ENCODE results near the genes USP9X and MAOB.

DNA sequence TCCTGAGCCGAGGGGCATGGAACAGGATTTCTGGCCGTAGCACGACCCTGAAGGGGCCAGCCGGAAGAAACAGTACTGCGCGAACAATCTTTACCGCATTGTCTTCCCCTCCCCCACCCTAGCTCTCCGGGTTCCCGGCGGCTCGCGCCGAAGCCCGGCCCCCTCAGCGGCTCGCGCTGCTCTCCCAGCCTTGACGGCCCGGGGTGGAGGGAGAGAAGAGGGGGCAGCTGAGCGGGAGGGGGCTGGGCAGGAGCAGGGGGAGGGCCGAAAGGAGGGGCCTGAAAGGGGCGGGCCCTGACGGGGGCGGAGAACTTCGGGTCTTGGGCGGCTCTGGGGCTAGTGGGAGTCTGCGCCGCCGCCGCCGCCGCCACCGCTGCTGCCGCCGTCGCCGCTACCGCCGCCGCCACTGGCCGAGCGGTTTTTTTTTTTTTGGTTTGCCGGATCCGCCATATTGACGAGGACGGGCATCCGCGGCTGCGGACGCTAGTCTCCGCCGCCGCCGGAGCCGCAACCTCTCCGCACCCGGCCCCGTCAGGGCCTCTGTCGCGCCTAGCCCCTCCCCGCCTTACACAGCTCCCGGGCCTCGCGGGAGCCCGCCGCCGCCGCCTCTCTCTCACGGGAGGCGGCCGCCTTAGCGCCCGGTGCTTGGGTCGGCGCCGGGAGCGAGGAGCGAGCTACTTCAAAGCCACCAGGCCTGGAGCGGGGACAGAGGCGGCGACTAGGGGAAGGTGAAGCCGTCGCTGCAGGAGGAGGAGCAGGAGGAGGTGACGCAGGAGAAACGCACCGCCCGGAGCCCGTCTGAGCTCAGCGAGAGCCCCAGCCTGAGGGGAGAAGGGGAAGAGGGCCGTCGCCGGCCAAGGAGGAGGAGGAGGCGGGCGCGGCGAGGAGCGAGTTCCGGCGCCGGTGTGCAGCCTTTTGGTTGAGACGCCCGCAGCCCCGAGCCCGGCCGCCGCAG, at the start of gene USP9X:
TSS of gene USP9X (plus strand) at position 433 of the 955 bp plus-strand sequence.
- PRO-cap = bidirectional peak, plus-strand start at position 339 of the sequence, minus-strand start at position 184 of the sequence; bidirectional peak, plus-strand start at position 632 of the sequence, minus-strand start at position 542 of the sequence
- RRBS = under 1% methylated on average over 57 of the region's 106 CpGs

GRCh38 chrX:41189044-41189645, 103.9 kb downstream of the USP9X start:
- PRO-cap = no peak
- RRBS = no CpG with 5 or more reads among the region's 1 CpG

DNA sequence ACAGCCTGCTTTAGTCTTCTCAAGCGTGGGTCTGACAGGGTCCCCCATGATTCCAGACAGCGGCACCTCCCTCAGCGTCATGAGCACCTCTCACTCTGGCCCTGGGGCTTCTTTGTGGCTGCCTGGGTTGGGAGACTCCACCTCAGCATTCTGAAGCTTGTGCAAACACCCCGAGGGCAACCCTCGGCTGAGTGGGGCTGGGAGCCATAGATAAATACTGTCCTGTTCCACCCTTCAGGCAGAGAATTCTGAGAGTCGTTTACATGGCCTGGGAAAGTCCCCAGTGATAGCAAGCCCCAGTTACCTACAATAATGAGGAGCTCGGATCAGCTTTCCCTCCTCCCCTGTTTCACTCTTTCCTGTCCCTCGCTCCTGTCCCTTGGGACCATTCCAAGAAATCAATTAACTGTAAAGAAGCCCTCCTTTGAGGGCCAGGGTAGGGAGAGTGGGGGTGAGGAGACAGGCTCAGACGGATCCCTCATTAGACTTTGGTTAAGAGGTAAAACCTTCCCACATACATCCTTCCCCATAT, 31.6 kb upstream of the DDX3X start:
- PRO-cap = no peak
- RRBS = no CpG with 5 or more reads among the region's 9 CpGs

GRCh38 chrX:41343913-41344482, 10.0 kb downstream of the DDX3X start:
- PRO-cap = no peak
- RRBS = no CpG with 5 or more reads among the region's 12 CpGs

DNA sequence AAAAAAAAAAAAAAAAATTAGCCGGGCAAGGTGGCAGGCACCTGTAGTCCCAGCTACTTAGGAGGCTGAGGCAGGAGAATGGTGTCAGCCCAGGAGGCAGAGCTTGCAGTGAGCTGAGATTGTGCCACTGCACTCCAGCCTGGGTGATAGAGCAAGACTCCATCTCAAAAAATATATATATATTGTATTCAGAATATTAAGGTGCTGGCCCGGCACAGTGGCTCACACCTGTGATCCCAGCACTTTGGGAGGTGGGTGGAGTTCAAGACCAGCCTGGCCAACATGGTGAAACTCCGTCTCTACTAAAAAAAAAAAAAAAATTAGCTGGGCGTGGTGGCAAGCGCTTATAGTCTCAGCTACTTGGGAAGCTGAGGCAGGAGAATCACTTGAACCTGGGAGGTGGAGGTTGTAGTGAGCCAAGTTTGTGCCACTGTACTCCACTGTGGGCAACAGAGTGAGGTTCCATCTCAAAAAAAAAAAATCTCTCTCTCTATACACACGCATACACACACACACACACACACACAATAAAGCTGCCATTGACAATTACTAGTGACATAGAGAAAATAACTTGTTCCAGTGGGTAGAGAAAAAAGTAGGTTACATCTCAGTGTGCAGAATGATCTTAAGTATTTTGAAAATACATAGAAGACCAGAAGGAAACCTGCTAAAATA, 19.5 kb downstream of the DDX3X start:
- PRO-cap = unidirectional peak, plus-strand start at position 229 of the sequence
- RRBS = no CpG with 5 or more reads among the region's 6 CpGs

DNA sequence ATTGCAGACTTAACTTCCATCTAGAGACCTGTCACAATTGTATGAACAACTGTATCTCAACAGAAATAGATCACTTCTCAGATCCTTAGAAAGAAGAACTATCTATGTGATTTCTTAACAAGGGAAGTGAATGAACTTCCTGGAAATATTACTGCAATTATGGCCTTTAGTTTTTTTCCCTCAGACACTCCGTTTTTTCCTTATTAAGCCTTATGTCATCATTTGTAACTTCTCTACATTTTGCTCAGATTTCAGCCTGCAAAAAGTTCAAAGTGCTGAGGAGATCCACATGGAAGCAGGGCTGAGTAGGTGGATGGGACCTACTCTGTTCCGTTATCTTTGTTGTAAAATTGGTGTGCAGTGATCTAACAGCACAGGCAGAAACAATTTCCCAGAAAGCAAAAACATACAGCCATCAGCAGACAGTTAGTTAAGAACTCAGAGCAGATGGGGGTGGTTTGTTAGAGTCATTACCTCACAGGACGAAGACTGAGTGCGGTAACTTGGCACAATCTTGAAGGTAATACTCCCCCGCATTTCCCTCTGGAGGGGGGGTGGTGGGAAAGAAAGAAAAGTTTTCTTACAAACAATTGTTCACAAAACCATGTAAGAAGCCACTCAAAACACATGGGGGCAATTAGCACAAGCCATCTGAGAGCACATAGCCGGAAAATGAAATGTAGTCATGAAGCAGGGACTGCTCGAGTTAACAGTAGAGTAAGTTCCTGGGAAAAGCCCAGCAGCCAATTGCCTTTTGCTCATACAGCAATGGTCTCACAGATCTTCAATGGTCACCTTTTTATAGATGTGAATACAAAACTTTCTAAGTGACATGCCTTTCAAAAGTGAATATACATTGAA, 112.4 kb downstream of the NYX start:
- PRO-cap = no peak
- RRBS = no CpG with 5 or more reads among the region's 7 CpGs

DNA sequence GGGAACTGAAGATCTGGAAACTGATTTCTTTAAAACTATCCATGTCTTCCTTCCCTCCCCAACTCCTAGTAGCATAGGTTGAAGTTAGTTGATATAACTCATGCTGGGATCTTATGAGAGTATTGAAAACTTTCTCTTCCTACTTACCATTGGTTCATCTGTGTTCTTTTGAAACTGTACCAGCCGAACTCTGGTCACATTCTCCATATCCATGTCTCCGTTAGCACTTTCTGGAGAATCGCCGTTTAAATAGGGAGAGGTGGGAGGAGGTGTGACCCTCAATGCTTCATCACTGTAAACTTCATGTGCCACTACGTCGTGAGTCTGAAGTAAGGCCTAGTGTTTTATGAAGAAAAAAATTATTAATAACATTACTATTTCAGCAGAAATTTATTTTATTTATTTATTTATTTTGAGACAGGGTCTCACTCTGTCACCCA, 110.6 kb upstream of the GPR34 start:
- PRO-cap = no peak
- RRBS = no CpG with 5 or more reads among the region's 6 CpGs

GRCh38 chrX:41822780-41823596, 99.0 kb downstream of the GPR82 start:
- PRO-cap = no peak
- RRBS = no CpG with 5 or more reads among the region's 5 CpGs

DNA sequence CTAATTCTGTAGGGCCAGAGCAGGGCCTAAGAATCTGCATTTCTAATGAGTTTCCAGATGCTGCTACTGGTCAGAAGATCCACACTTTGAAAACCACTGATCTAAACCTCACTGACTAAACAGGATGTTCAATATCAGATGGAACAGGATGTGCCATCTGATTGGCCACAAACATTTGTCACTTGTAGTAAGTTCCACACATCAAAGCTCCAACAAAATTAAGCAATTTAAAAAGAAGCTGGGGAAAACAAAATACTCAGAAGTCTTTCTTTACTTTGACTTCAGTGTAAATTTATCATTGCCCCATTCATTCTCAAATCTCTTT, 14.3 kb downstream of the CASK start:
- PRO-cap = no peak

DNA sequence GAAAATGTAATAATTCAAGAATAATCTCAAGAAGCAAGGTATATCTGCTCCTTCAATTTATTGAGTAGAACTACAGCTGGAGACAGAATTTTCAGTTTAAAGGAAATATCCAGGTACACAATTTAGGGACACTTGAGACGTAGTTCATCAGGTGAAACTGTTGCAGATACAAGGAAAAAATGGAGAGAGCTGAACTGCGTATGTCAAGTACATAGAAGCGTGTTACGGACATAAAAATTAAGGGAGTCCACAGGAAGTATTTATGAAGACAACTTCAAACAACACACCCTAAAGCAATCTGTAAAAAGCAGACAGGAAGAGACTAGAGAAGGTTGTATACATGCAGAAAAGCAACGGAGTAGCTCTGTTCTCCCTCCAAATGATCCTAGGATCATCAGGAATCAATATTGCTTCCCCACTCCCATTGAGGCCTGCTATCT, 5.9 kb downstream of the CASK start:
- PRO-cap = no peak
- RRBS = no CpG with 5 or more reads among the region's 5 CpGs

DNA sequence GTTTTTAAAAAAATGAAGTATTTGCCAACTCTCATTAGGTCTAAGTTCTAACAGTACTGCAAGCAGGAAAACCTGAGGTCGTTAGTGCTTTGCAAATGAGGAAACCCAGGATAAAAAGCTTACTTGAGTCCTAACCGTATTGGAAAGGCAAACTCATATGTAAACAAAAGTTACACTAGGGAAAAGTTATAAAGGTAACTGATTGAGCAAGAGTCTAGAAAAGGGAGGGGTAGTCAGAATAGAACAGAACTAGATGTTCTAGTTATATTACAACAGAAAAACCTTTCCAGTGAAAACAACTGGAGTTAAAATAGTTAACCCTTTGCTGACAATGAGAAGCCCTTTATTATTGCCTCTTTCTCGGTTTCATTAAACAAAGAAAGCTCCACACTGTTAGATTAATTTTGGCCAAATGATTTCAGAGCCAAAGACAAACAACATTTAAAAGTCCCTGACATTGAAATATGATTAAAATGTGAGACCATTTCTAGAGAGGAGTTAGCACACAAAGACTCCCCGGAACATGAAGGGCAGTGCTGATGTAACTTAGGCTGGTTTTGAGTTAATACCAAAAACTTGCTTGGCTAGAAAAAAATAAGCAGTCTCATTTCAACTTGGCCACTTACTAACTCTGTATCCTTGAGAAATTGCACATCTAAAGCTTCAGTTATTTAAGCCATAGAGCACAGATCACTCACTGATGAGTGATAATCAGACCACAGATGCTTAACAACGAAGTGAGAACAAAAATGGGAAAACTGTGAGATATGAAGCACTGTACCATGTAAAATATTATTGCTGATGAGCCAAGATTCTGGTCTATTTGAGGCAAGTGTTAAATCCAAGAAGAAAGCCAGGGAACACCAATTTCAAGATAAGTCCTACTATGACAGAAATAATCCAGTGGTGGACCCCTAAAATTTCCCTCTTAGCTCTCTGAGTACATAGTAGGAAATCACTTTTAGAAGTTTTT, 66.1 kb upstream of the MAOA start:
- PRO-cap = bidirectional peak, plus-strand start at position 275 of the sequence, minus-strand start at position 86 of the sequence; bidirectional peak, plus-strand start at position 686 of the sequence, minus-strand start at position 559 of the sequence
- RRBS = no CpG with 5 or more reads among the region's 5 CpGs

DNA sequence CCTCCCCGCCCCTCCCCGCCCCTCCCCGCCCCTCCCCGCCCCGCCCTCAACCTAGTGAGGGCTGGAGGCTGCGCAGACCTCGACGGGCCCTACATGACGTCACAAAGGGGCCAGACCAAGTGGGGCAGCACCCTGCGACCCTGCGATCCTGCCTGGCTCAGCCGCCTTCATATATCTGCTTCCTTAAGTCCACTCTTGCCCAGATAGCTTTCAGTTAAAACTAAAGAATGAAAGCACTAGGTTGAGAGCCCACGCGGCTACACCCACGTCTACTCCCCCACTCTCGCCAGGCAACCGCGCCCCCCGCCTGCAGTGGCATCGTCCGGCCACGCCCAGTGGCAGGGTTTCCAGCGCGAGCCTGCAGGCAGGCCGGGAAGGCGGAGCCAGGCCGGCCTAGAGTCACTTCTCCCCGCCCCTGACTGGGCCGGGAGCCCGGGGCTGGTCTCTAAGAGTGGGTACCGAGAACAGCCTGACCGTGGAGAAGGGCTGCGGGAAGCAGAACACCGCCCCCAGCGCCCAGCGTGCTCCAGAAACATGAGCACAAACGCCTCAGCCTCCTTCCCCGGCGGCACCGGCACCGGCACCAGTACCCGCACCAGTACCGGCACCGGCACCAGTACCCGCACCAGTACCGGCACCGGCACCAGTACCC, 1.4 kb upstream of the MAOA start:
- PRO-cap = bidirectional peak, plus-strand start at position 402 of the sequence, minus-strand start at position 337 of the sequence
- RRBS = 7% methylated on average over 5 of the region's 47 CpGs

DNA sequence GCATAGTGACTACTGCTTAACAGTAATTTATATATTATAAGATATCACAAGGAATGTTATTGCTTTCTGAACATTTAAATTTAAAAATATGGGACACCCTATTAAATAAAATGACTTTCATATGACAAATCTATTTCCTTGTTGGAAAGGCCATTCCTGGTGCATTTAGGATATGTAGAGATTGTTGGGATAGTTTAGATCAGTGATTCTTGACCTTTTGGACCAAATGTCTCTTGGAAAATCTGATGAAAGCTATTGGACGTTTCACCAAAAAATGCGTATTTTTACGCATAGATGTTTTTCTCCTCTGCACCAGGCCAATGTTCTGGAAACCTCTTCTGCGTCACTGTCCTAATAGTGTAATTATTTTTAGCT, 7.6 kb downstream of the MAOA start:
- PRO-cap = no peak
- RRBS = no CpG with 5 or more reads among the region's 4 CpGs

- PRO-cap = no peak
- RRBS = no CpG with 5 or more reads among the region's 4 CpGs
These were observed 51.9 kb downstream of the MAOA start for GRCh38 chrX:43707668-43708647.

DNA sequence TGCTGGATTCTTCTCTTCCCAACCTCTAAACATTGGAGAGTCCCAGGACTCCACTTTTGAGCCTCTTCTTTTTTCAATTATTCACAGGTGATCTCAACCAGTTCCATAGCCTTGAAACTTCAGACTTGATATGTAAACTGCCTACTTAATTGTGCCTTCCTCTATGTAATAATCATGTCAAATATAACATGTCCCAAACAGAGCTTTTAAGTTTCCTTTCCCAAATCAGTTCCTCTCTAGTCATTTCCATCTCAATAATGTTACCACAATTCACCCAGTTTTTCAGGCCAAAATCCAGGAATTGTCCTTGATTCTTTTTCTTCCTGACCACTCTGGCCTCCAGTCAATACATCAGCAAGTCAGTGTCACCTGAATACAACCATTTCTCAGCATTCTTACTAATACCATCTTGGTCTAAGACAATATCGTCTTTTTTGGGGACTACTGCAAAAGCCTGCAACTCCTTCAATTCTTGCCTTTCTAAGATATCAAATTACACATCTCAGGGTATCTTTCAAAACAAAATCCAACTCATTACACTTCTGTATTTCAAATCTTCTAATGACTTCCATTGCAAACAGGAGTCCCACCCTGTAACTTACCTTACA, 22.0 kb downstream of the MAOB start:
- PRO-cap = no peak
- RRBS = no CpG with 5 or more reads among the region's 1 CpG

DNA sequence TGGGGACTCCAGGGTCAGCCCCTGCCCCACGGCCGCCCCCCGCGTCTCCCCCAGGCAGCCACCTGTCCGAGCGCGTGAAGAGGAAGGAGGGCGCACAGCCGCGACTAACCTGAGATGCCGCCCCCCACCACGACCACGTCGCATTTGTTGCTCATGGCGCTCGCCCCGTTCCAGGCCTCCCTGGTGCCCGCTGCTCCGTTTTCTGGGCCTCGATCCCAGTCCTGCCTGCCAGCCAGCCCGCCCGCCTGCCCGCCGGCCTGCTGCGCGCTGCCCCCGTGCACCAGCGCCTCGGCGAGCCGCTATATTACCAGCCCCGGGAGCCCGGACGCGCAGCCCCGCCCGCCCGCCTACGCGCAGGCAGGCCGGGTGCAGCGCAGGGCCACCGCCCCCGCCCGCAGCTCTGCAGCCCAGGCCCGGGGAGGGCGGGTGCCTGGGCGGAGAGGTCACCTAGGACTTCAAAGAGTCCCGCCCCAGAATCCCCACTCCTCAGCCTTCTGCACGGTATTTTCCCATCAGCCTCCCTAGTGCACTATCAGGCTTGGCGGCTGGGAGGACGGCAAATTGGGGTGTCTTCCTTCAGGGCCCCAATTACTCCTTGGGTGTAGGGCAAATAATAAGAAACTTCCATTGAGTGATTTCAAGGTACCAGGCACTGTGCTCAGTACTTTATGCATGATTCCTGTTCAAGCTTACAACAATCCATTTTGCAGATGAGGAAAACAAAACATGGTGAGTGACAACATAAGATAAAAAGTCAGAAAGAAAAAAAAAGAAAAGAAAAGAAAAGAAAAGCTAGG, at the start of gene MAOB:
TSS of gene MAOB (minus strand) at position 306 of the 797 bp plus-strand sequence.
- PRO-cap = no peak
- RRBS = 22% methylated on average over 23 of the region's 52 CpGs

- PRO-cap = no peak
- RRBS = no CpG with 5 or more reads among the region's 4 CpGs
These were observed 78.3 kb upstream of the FUNDC1 start for GRCh38 chrX:44620942-44621407.

GRCh38 chrX:44927195-44927955, 54.4 kb downstream of the KDM6A start:
- PRO-cap = no peak
- RRBS = no CpG with 5 or more reads among the region's 3 CpGs

DNA sequence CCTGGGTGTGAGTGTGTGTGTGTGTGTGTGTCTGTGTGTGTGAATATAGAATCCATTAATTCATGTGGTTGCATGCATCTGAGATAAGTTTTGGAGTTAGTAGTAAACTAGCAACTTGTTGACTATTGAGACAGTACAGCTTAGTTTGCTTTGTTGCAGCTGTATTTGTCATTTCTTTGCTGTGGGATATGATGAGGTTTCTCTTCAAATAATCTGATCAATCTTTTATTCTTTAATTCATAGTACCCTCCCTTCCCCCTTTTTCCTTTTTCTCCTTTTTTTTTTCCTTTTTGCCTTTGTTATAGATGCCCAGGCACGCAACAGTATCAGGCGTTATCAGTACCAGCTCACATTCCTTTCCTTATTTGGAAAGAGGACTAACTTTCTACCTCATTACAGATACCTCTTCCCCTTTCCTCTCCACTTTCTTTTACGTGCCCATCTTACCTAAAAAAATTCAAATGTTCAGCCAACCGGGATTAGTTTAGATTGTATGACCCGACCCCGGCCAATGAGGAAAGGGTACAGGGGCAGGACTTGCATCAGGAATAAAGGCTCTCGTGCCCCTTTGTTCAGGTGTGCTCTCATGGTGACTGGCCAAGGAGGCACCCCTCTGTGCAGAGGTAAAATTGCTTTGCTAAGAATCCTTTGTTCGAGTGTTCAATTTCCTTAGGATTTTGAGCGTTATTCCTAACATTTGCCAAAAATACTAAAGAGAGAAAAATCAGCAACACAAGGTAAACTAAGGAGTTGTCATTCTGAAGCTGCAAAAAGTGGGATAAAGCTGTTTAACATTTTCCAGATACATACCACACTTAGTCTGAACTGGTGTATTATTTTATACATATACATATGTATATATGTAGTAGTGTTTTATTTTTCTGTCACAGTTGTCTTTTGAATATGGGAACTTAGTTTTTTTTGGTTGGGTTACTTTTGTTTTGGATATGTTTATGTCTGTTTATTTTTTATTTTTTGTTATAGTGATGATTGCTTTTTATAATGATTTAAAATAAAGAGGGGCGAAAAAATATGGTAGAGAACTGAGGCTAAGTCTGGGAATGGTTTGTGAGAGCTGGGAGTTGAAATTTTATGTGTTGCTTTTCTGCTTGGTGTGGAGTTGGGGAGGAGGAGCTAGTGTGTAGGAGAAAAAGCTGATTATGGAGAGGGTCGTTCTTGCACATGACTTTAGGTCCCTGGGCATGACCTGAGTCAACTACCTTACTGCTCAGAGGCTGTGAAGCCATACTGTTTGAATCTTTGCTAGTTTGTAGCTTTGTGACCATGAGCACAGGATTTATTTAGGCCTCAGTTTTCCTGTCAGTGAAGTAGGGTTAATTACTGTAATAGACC, 78.1 kb downstream of the KDM6A start:
- PRO-cap = no peak
- RRBS = no CpG with 5 or more reads among the region's 11 CpGs

GRCh38 chrX:45005886-45006470, 133.0 kb downstream of the KDM6A start:
- PRO-cap = no peak
- RRBS = no CpG with 5 or more reads among the region's 9 CpGs

All from MCF 10A (cell line).